Calu3 (cell line): ENCODE measurements around the gene MARK3.

- PRO-cap = no peak
Observed at GRCh38 chr14:102498239-102499024, 11.1 kb downstream of the ANKRD9 start.

DNA sequence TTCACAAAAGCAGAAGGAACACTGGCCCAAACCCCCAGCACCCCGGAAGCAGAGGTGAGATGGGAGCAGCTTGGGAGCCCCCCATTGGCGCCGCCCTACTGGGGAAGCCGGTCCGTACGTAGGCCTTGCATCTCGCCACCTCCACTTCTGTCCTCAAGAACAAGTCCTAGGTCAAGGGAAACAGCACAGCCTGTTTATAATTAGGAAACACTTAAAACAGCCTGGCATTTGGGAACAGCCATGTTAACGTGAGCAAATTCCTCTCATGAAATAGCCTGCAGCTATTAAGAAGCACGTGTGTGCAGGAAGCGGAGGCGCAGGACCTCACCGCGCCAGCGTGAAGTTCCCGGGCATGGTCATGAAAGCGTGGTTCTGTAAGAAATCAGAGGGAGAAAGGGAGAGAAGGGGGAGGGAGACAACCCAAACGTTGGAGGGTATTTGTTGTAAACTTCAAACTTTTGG, 7.7 kb downstream of the ANKRD9 start:
- PRO-cap = no peak

DNA sequence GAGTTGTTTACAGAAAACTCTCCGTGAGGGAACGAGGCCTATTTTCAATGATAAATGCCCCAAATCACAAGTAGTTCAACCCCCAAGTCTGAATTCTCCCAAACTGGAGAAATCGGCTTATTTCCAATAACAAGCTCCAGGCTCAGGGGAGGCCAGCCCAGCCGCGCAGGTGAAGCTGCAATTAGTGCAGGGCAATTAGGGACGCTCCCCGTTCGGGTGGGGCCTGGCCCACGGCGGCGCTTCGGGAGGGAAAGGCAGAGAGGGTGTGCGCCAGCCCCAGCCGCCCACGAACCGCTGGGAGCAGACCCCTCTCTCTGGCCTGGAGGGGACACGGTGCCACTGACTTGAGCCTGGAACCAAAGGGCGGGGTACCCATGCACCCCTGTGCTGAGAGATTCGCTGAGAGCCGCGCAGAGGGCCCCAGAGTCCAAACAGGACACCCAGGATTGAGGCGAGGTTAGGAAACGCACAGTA, 14.2 kb upstream of the ANKRD9 start:
- PRO-cap = no peak

GRCh38 chr14:102532181-102532569, 22.6 kb upstream of the ANKRD9 start:
- PRO-cap = no peak

- PRO-cap = no peak
Observed at GRCh38 chr14:102601050-102601936, 8.8 kb downstream of the RCOR1 start.

DNA sequence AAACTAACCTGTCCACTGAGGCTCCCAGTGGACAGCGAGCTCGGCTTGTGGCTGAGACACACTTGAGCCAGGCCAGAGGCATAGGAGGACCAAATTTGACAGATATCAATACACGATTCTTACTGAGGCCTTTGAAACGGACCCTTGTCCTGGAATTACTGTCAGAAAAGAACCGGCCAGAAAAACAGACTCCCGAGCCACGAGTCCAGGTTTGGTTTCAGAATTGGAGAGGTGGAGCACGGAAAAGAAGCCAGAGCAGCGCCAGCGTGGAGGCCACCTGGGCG, 90.7 kb downstream of the RCOR1 start:
- PRO-cap = no peak

DNA sequence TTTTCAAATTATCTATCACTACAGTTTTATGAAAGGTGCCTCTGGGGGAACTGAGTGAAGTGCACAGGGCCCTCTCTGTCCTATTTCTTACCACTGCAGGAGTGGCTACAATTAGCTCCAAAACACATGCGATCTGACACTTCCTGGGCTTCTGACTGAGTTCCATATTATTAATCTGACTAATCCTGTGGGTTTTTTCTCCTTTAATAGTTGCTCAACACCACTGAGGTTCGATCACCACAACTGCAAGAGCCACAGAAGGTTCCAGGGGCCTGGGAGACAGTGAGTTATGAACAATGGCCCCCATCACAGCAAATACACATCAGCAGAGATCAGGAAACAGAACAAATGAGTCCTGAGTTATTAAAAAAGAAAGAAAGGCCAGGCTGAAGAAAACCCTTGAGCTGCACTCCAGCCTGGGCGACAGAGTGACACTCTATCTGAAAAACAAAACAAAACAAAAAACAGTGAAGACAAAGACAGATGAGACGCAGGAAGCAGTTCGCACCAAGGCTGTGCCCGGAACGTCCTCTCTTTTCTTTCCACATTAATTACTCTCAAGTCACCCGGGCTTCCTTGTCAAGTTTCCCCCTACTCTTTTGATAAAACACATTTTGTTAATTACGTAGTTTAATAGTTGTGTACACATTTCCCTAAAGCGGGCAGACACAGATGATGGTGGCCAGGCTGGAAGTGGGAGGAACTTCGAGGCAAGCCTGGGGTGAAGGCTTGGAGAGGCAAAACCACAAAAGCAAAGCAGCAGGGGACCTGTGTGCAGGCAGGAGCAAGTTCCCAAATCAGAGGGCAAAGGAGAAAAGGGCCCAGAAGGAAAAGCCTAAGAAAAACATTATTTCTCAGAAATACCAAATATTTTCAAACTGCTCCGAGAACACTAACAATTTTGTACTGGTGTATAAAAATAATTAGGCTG, 42.7 kb downstream of the CDC42BPB start:
- PRO-cap = no peak

DNA sequence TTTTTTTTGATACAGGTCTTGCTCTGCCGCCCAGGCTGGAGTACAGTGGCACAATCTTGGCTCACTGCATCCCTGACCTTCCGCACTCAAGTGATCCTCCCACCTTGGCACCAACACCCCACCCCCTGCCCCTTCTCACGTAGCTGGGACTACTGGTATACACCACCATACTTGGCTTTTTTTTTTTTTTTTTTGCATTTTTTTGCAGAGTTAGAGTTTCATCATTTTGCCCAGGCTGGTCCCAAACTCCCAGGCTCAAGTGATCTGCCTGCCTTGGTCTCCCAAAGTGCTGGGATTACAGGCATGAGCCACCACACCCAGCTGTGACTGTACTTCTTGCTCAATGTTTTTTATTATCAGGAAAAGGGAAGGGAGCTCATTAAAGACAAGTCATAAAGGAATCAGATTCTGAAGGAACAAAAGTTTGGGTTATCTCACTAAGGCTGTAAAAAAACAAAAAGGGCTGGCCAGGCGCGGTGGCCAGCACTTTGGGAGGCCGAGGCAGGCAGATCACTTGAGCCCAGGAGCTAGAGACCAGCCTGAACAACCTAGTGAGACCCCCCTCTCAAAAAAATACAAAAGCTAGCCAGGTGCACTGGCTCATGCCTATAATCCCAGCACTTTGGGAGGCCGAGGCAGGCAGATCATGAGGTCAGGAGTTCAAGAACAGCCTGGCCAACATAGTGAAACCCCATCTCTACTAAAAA, 10.2 kb upstream of the CDC42BPB start:
- PRO-cap = no peak

- PRO-cap = no peak
Observed at GRCh38 chr14:103098147-103098472, 3.6 kb downstream of the EXOC3L4 start.

- PRO-cap = no peak
Observed at GRCh38 chr14:103209979-103210456, 86.8 kb downstream of the TNFAIP2 start.

DNA sequence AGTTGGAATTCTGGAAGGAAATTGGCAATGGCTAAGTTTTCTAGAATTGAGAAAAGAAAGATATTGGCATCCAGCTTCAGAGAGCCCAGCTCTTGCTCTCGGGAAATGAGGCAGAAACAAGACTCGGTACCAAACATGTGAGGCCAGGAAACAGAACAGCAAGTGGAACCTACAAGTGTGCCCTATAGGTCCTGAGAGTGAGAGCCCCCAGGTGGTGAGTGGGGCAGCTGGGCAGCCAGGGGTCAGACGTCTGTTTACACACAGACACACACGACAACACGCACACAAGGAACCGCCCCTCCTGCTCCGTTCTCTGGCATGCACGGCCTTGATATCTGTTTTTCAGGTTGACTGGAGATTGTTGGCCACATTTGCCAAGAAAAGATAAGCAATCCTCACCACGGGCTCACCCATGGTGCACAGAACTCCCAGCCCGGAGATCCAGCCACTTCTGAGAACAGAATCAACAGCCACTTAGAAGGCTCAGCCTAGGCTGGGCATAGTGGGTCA, 19.6 kb upstream of the EIF5 start:
- PRO-cap = no peak

DNA sequence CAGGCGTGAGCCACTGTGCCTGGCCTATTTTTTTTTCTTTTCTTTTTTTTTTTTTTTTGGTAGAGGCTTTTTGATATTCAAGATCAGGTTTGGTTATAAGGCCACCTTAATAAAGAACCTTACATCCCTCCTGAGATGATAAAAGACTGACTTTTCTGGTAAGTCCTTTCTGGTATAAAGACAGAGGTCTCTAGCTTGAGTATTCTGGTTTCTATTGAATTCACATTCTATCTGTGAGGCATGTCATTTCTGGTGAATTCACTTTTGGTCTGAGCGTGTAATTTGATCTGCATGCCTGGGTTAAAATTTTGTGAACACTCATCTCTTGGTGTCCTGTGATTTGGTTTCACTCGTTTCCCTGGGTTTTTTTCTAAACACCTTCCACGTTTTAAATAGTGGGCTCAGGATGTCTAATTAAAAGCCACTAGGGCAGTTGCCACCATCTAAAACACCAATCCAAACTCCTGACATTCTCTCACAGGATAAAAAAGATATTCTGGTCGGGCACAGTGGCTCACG, 12.2 kb downstream of the EIF5 start:
- PRO-cap = no peak

GRCh38 chr14:103385310-103385562, at the start of gene MARK3:
TSS of gene MARK3 (plus strand) at chr14:103385415.
- PRO-cap = bidirectional peak, plus-strand start at chr14:103385413, minus-strand start at chr14:103385280

GRCh38 chr14:103398664-103399186, 13.5 kb downstream of the MARK3 start:
- PRO-cap = no peak

DNA sequence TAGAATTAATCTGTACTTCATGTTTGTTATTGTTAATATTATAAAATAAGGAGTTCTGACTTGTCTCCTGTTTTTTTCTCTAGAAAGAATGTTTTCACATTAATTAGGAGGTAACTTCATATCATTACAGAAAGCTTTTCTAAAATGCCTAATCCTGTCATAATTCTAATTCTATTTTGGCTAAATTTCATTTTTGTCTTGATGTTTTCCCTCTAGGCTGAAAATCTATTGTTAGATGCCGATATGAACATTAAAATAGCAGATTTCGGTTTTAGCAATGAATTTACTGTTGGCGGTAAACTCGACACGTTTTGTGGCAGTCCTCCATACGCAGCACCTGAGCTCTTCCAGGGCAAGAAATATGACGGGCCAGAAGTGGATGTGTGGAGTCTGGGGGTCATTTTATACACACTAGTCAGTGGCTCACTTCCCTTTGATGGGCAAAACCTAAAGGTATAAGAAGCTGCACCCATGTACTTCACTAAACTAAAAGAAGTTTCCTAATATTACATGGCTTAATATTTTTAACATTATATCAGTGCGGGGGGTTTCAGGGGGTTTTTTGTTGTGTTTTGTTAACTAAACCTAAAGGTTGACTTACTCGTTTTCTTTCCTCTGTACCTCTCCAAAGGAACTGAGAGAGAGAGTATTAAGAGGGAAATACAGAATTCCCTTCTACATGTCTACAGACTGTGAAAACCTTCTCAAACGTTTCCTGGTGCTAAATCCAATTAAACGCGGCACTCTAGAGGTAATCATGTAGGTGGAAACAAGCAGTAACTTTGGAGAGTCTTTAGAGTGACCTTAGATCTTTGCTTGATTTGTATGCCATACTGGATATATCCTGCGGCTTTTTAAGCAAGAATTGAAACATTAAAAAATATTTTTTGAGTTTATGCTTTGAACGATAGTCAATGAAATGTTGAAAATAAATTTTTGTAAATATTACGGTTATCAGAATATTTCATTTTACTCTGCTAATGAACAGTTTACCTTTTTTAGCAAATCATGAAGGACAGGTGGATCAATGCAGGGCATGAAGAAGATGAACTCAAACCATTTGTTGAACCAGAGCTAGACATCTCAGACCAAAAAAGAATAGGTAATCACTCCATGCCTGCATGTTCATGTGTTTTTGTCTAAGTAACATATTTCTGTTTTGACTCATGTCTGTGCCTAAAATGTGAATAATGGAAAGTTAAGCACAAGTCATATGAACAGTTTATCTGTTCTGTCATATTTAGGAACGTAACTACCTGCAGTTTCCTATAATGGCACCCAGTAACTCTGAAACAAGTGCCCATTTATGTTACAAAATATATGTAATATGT, 56.8 kb downstream of the CKB start:
- PRO-cap = no peak

- PRO-cap = no peak
Observed at GRCh38 chr14:103520442-103520683, 2.3 kb downstream of the CKB start.

- PRO-cap = no peak
Observed at GRCh38 chr14:103556345-103556670, 6.1 kb downstream of the BAG5 start.

GRCh38 chr14:103558803-103559440, 3.5 kb downstream of the BAG5 start:
- PRO-cap = no peak

DNA sequence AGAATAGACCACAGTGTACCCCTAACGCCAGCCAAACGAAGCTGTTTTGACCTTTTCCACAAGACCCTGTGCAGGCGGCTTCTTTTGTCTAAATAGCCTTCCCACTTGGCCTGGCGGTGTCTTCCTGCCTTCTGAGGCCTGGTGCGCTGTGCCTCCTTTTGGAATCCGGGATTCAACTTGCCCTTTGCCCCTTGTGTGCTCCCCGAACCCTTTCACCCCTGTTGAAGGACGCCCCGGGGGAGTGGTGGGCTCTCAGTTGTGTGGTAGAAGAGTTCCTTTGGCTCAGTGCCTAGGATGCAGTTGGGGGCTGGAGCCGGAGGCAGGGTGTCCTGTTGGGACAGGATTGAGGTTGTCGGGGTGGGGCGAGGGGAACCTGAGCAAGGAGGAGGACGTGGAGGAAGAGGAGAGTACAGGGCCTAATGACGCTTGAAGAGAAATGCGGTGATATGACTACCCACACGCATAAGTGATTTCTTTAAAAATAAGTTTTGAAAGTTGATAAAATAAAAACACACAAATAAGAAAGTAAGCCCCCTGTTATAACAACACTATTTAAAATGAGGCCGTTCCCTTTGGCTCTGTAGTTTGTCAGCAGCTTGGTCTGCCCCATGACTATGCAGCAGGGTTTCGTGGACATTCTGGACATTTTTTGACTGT, 34.6 kb downstream of the KLC1 start:
- PRO-cap = no peak

DNA sequence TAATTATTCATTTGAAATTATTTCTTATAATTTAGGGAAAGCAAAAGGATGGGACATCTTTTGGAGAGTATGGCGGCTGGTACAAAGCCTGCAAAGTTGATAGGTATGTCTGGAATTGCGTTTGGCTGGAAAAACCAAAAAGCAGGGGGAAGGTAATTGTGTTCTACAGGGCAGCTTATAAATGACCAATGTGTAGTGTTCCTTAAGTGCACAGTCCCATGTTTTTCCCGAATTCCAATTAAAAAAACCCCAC, 39.7 kb downstream of the XRCC3 start:
- PRO-cap = no peak